Heart right ventricle (tissue), 2 donors: ENCODE measurements around a stretch of chr5.

GRCh38 chr5:172353724-172354270, 70.2 kb upstream of the UBTD2 start:
- PRO-cap, 2 experiments: no peak in any of the 2 experiments

- PRO-cap, 2 experiments: no peak in any of the 2 experiments
Observed at GRCh38 chr5:172429088-172429854, 25.1 kb downstream of the SH3PXD2B start.

DNA sequence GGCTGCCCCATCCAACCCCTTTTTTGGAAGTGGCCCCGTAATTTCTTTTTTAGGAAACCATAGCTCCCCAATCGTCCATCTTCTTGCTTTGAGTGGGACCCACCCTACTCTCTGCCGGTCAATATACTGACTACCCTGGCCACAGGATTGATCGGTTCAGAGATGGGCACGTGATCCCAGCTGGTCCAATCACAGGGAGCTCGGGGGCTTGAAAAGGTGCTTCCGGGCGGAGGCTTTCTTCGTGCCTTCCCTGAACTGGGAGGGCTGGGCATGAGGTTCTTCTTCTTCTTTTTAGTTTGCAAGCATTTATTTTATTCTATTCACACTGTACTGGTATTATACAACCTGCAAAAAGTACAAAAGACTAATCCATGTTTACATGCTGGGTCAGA, 78.8 kb upstream of the SH3PXD2B start:
- PRO-cap, 2 experiments: no peak in any of the 2 experiments

DNA sequence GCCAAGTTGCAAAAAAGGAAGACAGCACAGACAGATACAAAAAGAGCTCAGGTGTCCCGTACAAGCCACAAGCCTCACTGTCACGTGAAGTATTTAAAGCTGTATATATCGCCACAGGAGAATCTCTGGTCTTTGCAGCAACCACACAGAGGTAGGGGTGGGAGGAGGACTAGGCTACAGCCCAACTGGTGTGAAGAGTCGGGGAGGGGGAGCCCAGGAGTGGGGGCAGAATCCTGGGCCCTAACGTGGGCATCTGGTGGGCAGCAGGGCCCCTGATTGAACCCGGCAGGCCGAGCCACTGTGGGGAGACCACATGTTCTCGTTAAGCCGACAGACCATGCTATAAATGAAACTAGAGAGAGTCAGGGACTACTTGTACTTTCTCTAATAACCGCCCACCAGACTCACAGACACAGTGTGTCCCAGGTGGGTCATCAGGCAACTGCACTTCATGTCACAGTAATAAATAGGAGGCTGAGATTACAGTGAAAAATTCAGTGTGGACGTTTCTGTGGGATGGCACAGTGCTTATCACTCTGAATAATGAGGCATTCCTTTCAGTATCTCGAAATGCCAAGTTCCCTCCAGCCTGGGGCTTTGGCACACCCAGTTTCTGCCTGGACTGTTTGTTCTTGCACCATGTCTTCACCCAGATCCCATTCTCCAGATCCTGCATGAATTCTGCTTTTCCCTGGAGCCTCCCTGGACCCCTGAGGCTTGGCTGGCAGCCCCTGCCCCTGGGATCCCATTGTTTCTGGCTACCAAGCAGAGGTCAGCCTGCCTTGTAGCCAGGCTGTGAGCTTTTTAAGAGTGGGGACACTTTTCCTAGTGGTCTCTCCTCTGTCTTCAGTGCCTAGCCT, 79.4 kb upstream of the SH3PXD2B start:
- PRO-cap, 2 experiments: peak in 2 of 2 experiments; most common plus-strand start position 407 of the sequence (in 1); most common minus-strand start position 348 of the sequence (in 2)

- PRO-cap, 2 experiments: peak in 2 of 2 experiments; most common plus-strand start chr5:172586676 (in 2); most common minus-strand start chr5:172586304 (in 1)
Observed at GRCh38 chr5:172585802-172586900, 54.9 kb upstream of the NEURL1B start.

DNA sequence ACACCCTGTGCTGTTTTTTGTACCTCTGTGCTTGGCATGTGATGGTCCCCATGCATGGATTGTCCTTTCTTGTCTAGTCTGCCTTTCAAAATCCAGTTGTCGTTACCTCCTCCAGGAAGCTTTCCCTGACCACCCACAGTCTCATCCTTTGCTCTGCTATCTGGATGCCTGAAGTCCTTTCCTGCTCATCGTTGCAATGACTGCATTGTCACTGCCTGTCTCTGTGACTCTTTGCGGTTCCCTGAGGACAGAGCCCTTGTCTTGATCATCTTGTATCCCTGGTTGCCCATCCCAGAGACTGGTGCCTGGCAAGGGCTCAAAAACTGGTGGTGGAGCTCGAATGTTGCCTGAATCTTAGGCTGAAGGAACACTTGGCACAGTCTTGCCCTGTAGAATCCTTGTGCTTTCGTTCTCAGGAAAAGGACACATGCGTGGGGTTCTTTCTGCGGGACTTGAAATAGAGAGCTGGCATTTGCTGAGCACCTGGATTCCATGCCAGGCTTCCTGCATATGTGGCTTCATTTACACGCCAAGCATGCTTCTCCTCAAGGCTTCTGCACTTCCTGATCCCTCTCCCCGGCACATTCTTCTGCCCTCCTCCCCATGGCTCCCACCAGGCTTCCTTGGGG, 2.4 kb downstream of the NEURL1B start:
- PRO-cap, 2 experiments: no peak in any of the 2 experiments

DNA sequence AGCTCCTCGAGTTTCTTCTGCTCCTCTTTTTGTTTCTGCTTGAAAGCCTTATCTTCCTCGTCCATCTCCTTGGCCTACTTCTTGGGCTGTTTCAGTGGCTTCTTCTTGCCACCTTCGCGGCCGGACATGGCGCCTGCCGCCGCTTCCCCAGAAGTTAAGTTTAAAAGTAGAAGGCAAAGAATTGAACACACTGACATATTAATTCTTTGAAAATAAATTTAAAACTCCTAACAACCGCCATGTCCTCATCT, 15.4 kb downstream of the NEURL1B start:
- PRO-cap, 2 experiments: no peak in any of the 2 experiments

GRCh38 chr5:172683793-172684424, 42.8 kb downstream of the NEURL1B start:
- PRO-cap, 2 experiments: no peak in any of the 2 experiments

- PRO-cap, 2 experiments: no peak in any of the 2 experiments
Observed at GRCh38 chr5:172793792-172794688, 23.0 kb upstream of the DUSP1 start.

DNA sequence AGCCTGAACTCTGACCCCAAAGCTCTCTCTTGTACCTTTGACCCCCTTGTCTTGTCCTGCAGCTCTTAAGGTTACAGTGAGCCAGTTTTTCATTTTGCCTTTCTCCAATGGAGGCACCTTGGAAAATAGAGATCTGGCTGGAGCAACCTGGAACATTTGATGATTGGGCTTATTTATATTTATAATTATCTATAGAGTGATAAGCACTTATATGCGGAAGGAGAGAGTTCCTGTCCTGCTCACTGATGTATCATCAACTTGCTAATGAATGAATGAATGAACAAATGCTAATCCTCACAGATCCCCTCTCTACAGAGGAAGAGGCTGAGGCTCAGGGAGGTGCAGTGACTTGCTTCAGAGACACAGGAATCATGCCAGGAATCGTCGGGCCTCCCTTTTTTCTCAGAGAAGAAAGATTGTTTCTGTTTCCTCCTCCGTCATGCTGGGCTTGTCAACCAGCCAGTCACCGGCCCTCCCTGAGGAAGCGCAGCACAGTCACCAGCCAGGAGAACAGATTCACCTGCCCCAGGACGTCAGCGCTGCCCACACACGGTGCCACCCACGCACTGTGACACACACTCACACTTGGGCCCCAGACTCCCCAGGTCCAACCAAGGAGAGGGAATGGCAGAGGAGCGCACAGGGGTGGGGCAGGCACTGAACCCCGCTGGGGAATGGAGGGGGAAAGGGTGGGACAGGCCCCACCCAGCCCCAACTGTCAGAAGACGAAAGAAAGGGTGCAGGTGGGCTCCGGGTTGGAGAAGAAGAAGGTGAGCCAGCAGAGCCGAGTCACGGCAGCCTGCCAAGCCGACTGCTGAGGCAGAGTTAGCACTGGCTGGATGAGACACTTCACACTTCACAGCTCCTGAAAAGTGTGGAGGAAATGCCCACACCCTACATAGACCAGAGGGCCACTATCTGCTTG, 14.0 kb upstream of the ERGIC1 start:
- PRO-cap, 2 experiments: peak in 1 of 2 experiments; most common minus-strand start position 373 of the sequence (in 1)

- PRO-cap, 2 experiments: peak in 1 of 2 experiments; most common plus-strand start chr5:172856234 (in 1); most common minus-strand start chr5:172855903 (in 1)
Observed at GRCh38 chr5:172855444-172856468, 21.7 kb downstream of the ERGIC1 start.

DNA sequence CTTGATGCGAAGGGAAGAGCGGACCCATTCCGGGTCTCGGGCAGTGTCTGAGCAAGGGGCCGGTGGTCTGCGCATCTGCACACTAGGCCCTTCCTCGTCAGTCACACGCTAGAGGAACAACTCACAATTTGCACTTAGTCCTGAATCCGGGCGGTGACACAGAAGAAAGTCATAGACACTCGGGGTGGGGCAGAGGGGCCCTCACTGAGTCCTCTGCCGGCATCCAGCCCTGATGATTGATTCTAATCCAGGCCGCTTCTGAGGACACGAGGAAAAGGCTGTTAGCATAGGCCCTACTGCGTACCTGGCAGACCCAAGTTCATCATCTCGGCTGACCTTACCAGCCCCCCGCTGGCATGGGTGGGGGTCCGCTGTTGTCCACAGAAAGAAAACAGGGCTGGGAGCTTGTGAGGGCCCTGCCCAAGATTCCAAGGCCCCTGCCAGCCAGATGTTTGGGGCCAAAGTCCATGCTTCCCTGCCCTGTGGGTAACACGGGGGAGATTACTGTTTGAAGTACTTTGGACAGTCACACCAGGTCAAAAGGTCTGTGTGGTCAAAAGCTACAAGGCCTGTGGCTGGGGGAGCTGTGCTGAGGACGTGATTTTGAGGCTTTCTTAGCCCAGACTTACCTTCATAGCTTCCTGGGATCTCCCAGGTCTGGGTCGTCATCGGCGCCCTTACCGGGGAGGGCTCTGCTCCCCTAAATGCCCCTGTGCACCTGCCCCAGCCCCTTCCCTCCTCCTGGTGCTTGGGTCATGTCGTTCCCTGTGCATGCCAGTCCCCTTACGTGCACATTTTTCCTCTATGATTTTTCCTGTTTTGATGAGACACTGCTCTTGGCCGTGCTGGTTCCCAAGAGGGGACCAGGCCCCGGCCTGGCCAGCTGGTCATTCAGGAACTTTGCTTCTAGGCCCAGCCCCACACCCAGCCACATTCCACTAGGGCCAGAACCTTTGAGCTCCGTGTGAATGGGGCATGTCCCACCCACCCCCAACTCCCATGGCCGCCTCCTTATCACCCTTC, 24.6 kb downstream of the ERGIC1 start:
- PRO-cap, 2 experiments: peak in 1 of 2 experiments; most common plus-strand start position 933 of the sequence (in 1); most common minus-strand start position 706 of the sequence (in 1)

DNA sequence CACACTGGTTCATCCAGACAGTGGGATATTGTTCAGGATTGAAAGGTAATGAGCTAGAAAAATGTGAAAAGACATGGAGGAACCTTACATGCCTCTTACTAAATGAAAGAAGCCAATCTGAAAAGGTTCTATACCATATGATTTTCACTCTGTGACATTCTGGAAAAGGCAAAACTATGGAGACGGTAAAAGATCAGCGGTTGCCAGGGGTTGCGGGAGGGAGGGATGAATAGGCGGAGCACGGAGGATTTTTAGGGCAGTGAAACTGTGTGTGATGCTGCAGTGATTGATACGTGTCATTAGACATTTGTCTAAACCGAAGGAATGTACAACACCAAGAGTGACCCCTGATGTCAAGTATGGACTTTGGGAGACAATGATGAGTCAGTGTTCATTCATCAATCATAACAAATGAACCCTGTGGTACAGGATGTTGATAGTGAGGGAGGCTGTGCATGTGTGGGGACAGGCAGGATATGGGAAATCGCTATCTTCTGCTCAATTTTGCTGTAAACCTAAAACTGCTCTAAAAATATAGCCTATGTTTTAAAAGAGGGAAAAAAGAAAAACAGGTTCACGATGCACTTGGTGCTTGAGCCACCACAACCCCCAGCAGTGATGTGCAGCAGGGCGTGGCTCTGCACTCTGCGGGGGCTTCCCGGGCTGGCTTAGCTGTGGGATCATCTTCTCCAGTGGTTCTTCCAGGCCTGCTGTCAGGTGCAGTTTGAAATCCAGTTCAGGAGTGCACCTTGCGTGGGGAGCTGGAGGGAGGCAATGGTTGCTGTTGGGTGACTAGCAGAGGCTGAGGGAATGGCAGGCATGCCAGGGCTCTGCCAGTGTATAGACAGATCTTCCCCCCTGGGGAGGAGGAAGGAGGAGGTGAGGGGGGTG, 34.5 kb downstream of the ERGIC1 start:
- PRO-cap, 2 experiments: peak in 1 of 2 experiments; most common minus-strand start position 812 of the sequence (in 1)

DNA sequence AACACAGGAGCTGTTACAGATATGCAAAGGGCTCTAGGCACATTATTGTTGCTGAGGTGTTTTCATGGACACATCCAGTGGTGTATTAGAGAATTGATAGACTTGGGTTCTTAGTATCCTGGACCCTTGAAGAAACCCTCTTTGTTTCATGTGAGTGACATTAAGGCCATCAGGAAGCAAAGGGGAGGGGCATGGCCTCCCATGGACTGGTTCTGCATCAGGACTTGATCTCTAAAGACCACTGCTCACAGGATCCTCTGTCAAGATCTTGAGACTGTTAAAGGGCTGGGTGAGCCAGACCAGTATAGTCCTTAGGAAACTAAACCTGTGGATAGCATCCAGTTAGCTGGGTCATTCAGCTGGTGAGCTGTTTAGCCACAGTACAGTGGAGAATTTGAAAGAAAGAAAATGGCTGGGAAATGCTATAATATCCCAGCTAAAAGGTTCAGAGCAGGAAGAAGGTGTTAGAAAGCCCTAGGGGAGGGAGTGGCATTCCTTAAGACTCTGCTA, 4.4 kb upstream of the BNIP1 start:
- PRO-cap, 2 experiments: no peak in any of the 2 experiments

- PRO-cap, 2 experiments: no peak in any of the 2 experiments
Observed at GRCh38 chr5:173326123-173327473, 1.6 kb downstream of the STC2 start.

- PRO-cap, 2 experiments: no peak in any of the 2 experiments
Observed at GRCh38 chr5:173412868-173413210, 84.6 kb upstream of the STC2 start.

DNA sequence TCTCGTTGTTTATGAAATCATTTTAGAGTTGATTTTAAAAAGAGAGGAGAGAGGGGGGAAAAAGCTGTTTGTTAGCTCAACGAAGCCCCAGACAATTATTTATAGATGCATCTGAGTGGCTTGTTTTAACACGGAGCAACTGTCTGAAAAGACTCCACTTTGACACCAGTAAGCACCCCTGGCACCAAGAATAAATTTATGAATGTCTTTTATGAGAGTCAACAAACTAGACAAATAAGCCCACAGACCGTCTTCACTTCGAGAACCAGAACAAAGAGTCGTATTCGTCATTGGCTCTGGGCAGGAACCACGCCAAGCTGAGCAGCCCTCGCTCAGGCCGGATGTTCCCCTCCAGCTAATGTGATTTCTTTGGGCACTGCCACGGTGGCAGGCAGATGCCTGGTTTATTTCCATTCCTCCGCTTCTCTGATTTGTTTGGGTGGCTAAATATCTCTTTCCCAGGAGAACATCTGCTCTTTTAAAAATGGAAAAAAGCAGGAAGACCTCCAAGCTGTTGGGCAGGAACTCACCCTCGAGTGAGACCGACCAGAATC, 91.9 kb upstream of the STC2 start:
- PRO-cap, 2 experiments: no peak in any of the 2 experiments

DNA sequence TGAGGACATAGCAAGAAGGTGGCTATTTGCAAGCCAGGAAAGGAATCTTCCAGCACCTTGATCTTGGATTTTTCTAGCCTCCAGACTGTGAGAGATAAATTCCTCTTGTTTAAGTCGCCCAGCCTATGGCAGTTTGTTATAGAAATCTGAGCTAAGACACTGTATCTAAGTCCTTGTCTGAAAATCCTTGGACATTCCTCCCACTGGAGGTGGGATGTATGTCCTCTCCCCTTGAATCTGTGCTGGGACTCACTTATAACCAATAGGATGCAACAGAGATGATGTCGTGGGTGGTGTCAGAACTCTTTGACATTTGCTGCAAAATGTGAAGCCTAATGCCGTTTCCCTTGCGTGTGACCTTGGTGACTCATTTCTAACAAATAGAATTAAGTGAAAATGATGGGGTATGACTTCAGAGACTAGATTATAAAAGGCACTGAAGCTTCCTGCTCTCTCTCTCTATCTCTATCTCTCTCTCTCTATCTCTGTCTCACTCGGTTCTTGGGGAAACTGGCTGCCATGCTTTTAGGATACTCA, 126.0 kb upstream of the STC2 start:
- PRO-cap, 2 experiments: no peak in any of the 2 experiments

- PRO-cap, 2 experiments: peak in 1 of 2 experiments; most common plus-strand start chr5:173616136 (in 1)
Observed at GRCh38 chr5:173615696-173616559, 522 bp downstream of the BOD1 start.

GRCh38 chr5:173617008-173617272, 490 bp upstream of the BOD1 start:
- PRO-cap, 2 experiments: no peak in any of the 2 experiments